ENCODE measurements around the gene CD3G.

DNA sequence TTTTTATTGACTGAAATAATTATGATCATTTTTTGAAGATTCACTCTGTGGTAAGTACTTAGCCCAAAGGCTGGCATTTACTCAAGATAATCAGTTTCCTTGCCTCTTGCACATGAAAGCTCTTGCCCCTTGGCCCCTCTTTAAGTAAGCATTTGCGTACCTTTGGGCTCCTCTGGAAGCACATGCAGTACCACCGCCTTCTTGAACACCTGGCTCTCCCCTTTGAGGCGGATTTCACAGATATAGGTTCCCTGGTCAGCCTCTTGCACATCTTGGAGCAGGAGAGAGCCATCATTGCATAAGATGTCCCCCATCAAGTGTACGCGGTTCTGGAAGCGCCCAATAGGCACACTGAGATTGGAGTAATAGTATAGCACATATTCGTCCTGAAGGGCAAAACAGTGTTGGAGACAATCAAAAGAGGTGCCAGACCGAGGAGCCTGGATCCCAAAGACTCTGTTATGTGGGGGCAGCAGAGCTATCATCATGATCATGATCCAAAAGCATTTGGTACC lies 14.4 kb downstream of the JAML start:
- PRO-cap: no peak
CAGE:
- cytosol, long polyA minus RNA: no peak
- cytosol, long polyA plus RNA: no peak
- long polyA plus RNA: no peak
- nucleus, long polyA minus RNA: no peak
- nucleus, long polyA plus RNA: no peak

GRCh38 chr11:118241233-118242416 lies 10.5 kb downstream of the MPZL3 start:
- PRO-cap: bidirectional peak, plus-strand start at chr11:118241375, minus-strand start at chr11:118241118
CAGE:
- cytosol, long polyA minus RNA: no peak
- cytosol, long polyA plus RNA: no peak
- long polyA plus RNA: no peak
- nucleus, long polyA minus RNA: no peak
- nucleus, long polyA plus RNA: no peak

- PRO-cap: no peak
CAGE:
- cytosol, long polyA minus RNA: no peak
- cytosol, long polyA plus RNA: no peak
- long polyA plus RNA: no peak
- nucleus, long polyA minus RNA: no peak
- nucleus, long polyA plus RNA: no peak
These were observed 979 bp downstream of the MPZL2 start for GRCh38 chr11:118263075-118263561.

DNA sequence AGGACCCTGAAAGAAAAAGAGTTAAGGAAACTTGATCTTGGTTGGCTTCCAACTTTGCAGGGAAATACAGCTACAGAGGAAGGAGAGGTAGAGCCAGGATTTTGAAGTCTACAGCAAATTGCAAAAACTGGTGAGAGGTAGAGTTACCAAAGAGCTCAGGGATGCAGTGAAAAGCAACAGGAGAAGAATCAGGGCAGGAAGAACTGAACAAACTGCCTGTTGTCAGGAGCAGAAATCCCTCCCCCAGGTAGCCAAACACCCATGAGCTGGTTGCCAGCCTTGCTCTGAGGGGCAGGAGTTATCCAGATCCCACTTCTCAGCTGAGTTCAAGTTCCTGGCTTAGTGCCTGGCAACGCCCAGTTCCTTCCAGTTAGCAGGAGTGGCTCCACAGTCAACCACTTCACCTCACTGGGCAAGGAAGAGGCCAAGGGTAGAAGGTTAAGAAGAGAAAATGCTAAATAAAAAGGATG lies 1.8 kb upstream of the MPZL2 start:
- PRO-cap: no peak
CAGE:
- cytosol, long polyA minus RNA: no peak
- cytosol, long polyA plus RNA: no peak
- long polyA plus RNA: no peak
- nucleus, long polyA minus RNA: no peak
- nucleus, long polyA plus RNA: no peak

- PRO-cap: no peak
CAGE:
- cytosol, long polyA minus RNA: no peak
- cytosol, long polyA plus RNA: no peak
- long polyA plus RNA: no peak
- nucleus, long polyA minus RNA: no peak
- nucleus, long polyA plus RNA: no peak
These were observed 582 bp downstream of the CD3D start for GRCh38 chr11:118341905-118342341.

- PRO-cap: no peak
CAGE:
- cytosol, long polyA minus RNA: no peak
- cytosol, long polyA plus RNA: no peak
- long polyA plus RNA: no peak
- nucleus, long polyA minus RNA: no peak
- nucleus, long polyA plus RNA: no peak
These were observed at the start of gene CD3G for GRCh38 chr11:118344049-118344636. CD3G (plus strand) TSS chr11:118344344.

- PRO-cap: no peak
CAGE:
- cytosol, long polyA minus RNA: no peak
- cytosol, long polyA plus RNA: no peak
- long polyA plus RNA: no peak
- nucleus, long polyA minus RNA: no peak
- nucleus, long polyA plus RNA: no peak
These were observed 756 bp downstream of the ATP5MG start for GRCh38 chr11:118402119-118402604.

- PRO-cap: no peak
CAGE:
- cytosol, long polyA minus RNA: no peak
- cytosol, long polyA plus RNA: no peak
- long polyA plus RNA: no peak
- nucleus, long polyA minus RNA: no peak
- nucleus, long polyA plus RNA: no peak
These were observed 2.0 kb upstream of the KMT2A start for GRCh38 chr11:118434023-118434987.

GRCh38 chr11:118502651-118503298 lies 24.5 kb upstream of the TTC36 start:
- PRO-cap: no peak
CAGE:
- cytosol, long polyA minus RNA: no peak
- cytosol, long polyA plus RNA: no peak
- long polyA plus RNA: no peak
- nucleus, long polyA minus RNA: no peak
- nucleus, long polyA plus RNA: no peak

- PRO-cap: no peak
CAGE:
- cytosol, long polyA minus RNA: no peak
- cytosol, long polyA plus RNA: no peak
- long polyA plus RNA: no peak
- nucleus, long polyA minus RNA: no peak
- nucleus, long polyA plus RNA: no peak
These were observed 23.2 kb upstream of the TTC36 start for GRCh38 chr11:118503571-118505017.

GRCh38 chr11:118510422-118511407 lies 16.6 kb upstream of the TTC36 start:
- PRO-cap: no peak
CAGE:
- cytosol, long polyA minus RNA: no peak
- cytosol, long polyA plus RNA: no peak
- long polyA plus RNA: no peak
- nucleus, long polyA minus RNA: no peak
- nucleus, long polyA plus RNA: no peak

DNA sequence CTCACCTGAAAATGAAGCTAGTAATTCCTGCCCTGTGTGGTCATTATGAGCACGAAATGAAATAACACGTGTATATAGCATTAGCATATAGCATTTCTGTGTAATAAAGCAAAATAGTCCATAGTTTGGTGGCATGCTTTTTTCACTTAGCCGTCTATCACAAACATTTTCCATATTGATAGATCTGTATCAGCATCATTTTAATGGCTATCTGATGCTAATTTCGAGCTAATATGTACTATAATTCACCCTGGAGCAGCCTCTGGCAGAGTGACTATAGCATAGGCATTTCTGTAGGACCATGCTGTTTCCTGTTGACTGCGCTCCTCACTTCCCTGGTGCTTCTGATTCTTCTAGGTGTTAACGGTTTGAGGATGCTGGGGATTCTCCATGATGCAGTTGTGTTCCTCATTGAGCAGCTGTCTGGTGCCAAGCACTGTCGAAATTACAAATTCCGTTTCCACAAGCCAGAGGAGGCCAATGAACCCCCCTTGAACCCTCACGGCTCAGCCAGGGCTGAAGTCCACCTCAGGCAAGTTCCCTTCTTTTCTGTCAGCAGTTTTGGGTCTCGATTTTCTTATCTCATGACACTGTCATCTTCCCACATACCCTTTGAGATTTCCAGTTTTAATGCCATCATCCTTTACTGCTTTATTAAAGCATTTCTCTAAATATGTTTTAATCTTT lies 7.9 kb upstream of the TTC36 start:
- PRO-cap: no peak
CAGE:
- cytosol, long polyA minus RNA: no peak
- cytosol, long polyA plus RNA: no peak
- long polyA plus RNA: no peak
- nucleus, long polyA minus RNA: no peak
- nucleus, long polyA plus RNA: no peak

DNA sequence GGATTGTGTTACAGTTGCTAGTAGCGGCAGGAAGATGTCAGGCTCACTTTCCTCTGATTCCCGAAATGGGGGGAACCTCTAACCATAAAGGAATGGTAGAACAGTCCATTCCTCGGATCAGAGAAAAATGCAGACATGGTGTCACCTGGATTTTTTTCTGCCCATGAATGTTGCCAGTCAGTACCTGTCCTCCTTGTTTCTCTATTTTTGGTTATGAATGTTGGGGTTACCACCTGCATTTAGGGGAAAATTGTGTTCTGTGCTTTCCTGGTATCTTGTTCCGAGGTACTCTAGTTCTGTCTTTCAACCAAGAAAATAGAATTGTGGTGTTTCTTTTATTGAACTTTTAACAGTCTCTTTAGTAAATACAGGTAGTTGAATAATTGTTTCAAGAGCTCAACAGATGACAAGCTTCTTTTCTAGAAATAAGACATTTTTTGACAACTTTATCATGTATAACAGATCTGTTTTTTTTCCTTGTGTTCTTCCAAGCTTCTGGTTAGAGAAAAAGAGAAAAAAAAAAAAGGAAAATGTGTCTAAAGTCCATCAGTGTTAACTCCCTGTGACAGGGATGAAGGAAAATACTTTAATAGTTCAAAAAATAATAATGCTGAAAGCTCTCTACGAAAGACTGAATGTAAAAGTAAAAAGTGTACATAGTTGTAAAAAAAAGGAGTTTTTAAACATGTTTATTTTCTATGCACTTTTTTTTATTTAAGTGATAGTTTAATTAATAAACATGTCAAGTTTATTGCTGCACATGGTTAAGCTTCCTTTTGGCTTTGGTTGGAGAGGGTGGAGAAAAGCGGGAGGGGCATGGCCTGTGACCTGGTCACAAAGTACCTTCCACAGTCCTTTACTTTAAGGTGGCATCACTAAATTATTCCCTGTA lies 954 bp upstream of the TTC36 start:
- PRO-cap: no peak
CAGE:
- cytosol, long polyA minus RNA: no peak
- cytosol, long polyA plus RNA: no peak
- long polyA plus RNA: no peak
- nucleus, long polyA minus RNA: no peak
- nucleus, long polyA plus RNA: no peak

GRCh38 chr11:118571549-118572140 lies 564 bp upstream of the ARCN1 start:
- PRO-cap: unidirectional peak, plus-strand start at chr11:118571934
CAGE:
- cytosol, long polyA minus RNA: no peak
- cytosol, long polyA plus RNA: no peak
- long polyA plus RNA: no peak
- nucleus, long polyA minus RNA: no peak
- nucleus, long polyA plus RNA: no peak

GRCh38 chr11:118572141-118572237 lies 220 bp upstream of the ARCN1 start:
- PRO-cap: no peak
CAGE:
- cytosol, long polyA minus RNA: no peak
- cytosol, long polyA plus RNA: no peak
- long polyA plus RNA: no peak
- nucleus, long polyA minus RNA: no peak
- nucleus, long polyA plus RNA: no peak

GRCh38 chr11:118620544-118620881 lies 13.1 kb downstream of the PHLDB1 start:
- PRO-cap: no peak
CAGE:
- cytosol, long polyA minus RNA: no peak
- cytosol, long polyA plus RNA: no peak
- long polyA plus RNA: no peak
- nucleus, long polyA minus RNA: no peak
- nucleus, long polyA plus RNA: no peak

GRCh38 chr11:118678848-118679470 lies 491 bp downstream of the TREH start:
- PRO-cap: no peak
CAGE:
- cytosol, long polyA minus RNA: no peak
- cytosol, long polyA plus RNA: no peak
- long polyA plus RNA: no peak
- nucleus, long polyA minus RNA: no peak
- nucleus, long polyA plus RNA: no peak

DNA sequence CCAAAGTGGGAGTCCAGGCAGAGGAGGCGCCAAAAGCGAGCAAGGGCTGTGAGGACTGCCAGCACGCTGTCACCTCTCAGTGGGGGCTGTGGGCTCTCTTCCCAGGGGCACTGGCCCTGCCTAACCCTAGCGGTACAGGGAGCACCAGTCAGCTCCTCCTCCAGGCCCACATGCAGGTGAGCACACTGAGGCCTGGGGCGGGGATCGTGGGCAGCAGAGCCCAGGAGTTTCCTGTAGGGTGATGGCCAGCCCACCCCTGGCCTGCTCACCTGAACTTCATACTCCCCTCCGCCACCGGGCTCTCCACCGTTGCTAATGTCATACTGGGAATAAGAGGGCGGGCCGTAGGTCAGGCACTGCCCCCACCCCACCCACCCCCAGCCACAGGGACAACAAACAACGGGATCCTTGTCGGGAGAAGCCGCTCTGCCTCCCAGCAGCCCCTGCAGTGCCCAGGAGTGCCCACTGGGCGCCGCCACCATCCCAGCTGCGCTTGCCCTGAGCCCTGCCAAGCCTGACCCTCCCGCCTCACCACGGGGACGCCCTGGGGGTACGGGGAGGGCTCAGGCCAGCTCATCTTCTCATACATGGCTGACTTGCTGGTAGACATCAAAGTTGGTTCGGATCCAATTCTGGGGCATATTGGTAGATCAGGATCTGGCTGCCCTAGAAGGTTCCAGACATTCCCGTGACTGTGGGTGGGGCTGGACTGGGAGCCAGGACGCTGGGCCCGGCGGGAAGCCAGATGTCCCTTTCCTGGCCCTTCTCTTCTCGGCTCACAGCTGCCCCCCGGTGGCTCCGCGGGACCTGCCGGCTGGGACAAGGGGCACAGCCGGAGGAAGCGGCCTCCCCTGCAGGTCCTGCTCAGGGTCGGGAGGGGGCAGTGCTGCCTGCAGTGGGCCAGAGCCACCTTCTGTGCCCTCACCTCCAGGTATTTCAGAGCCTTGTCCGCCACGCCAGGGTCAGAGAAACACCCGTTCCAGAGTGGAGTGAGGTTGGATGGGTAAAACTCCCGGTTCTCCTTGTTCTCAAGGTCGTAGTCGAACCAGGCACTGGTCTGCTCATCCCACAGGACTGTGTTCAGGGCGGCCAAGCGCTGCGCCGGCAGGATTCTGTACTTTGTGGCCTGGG lies 10.4 kb upstream of the TREH start:
- PRO-cap: bidirectional peak, plus-strand start at position 531 of the sequence, minus-strand start at position 450 of the sequence; unidirectional peak, minus-strand start at position 773 of the sequence
CAGE:
- cytosol, long polyA minus RNA: no peak
- cytosol, long polyA plus RNA: no peak
- long polyA plus RNA: no peak
- nucleus, long polyA minus RNA: no peak
- nucleus, long polyA plus RNA: no peak

GRCh38 chr11:118719032-118719761 lies 39.7 kb upstream of the TREH start:
- PRO-cap: no peak
CAGE:
- cytosol, long polyA minus RNA: no peak
- cytosol, long polyA plus RNA: no peak
- long polyA plus RNA: no peak
- nucleus, long polyA minus RNA: no peak
- nucleus, long polyA plus RNA: no peak

DNA sequence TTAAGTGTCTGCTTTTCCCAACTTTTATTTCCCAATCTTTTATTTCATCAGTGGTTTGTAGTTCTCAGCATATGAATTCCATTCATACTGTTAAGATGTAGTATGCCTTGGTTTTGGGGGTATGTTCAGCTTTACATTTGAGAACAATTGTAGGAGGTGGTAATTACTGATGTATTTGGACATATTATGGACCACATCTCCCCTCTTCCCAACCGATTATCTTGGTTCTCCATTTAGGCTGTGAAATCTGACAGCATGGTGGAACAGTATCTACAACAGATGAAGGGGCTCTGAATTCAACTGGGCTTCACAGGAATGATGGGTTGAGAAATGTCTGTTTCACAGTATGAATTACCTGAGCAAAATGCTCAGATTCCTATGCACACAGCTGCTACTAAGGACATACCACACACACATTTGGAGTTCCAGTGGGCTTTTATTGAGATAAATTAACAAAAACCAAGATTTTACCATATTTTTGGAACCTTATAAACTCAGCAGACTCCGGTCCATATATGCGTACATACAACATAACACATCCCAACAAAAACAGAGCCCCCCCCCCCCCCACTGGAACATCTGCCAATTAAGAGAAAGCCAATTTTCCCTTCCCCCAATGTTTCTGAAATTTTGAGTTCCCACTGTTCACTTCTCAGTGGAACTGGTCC lies 43.5 kb downstream of the DDX6 start:
- PRO-cap: no peak
CAGE:
- cytosol, long polyA minus RNA: no peak
- cytosol, long polyA plus RNA: no peak
- long polyA plus RNA: no peak
- nucleus, long polyA minus RNA: no peak
- nucleus, long polyA plus RNA: no peak

Measured in endothelial cell of umbilical vein (primary cell).